SEM (cell line): ENCODE measurements around a stretch of chr12.

DNA sequence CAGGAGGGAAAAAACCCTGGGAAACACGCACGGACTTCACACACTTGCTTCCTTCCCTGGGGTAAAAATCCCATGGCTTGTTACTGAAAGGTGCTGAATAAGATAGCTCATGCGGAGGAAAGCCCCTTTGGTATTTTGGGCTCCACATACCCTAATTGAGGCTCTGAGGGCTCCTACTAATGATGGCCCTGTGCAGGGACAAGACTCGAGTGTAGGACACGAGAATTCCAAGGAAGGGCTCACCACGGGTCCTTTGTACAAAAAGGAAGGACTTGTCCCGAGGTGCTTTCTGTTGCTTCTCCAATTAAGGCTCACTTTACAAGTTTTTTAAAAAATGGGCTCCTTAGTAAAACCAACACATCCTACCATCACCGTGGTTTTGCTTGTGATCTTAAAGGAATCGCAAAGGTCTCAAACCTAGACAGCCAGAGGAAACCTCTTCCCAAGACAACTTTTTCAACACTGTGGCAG is 1.0 kb upstream of the RIMBP2 start:
- PRO-cap: no peak

GRCh38 chr12:130821200-130821948 is 17.7 kb downstream of the STX2 start:
- PRO-cap: no peak

- PRO-cap: no peak
Observed at GRCh38 chr12:130873523-130874314, 1.9 kb downstream of the RAN start.

- PRO-cap: no peak
Observed at GRCh38 chr12:130877011-130877988, 5.4 kb downstream of the RAN start.

DNA sequence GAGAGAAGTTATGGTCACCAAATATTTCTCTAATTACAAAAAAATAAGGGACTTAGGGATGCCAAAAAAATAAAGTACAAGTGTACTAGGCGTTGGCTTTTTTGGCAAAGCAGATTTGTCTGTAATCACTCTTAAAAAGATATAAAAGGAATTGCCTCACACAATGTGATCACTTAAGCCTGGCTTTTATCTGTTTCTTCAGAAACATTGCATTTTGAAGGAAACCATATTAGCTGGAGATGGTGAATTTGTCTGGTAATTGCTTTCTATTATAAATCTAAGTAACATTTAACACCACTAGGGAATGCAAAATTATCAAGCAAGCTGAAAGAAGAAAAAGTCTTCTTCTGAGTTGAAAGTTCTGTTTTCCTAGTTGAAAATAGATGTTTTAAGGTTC is 31.0 kb upstream of the ADGRD1 start:
- PRO-cap: no peak

DNA sequence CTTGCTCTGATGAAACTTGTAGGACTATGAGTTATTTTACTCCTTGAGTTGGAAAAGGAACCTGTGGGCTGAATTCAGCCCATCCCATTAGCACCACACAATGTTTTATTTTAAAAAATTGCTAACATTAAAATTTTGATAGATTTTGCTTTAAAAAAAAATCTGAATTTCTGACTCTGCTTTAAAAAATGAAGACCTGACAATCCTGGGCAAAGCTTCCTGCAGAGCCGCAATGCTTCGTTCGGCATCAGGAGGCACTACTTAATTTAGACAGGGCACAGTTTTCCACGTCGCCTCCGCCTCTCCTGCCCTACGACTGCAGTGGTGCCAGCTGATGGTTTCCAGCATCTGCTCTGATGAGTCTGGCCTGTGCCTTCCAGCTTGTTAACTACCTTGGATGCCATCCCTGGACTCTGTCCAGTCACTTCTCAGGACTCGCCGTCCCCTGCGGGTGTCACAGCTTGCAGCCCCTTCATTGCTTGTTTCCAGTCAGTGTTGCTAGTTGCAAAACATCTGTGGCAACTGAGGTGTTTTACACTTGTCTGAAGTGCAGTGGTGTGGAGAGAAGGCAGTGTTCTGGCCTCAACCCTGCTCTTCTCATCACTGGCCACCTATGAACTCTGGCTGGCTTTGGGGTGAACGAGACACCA is 8.1 kb downstream of the ADGRD1 start:
- PRO-cap: no peak

- PRO-cap: no peak
Observed at GRCh38 chr12:131011088-131011362, 57.3 kb downstream of the ADGRD1 start.

GRCh38 chr12:131068947-131069357 is 115.2 kb downstream of the ADGRD1 start:
- PRO-cap: no peak

DNA sequence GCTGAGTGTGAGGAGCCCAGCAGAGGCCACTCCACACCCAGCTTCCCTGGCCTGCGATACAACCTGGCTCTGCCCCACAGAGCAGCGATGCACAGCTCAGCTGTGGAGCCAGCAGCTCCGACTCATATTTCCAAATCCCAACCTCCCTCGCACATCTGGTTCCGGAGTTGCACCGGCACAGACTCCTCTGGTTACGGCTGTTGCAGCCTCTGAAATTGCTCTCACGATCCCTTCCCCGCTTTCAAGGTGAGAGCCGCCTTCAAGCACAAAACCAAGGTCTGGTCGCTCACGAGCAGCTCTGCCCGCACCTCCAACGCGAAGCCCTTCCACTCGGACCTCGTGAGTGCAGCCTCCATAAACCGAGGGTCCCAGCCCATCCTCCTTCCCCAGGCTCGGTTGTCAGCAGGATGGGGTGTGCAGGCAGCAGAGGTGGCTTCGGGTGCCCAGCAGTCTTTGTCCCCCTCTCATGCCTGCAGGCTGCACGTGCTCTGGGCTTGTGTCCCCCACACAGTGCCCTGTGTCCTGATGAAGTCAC is 184.3 kb downstream of the ADGRD1 start:
- PRO-cap: unidirectional peak, plus-strand start at position 152 of the sequence

- PRO-cap: no peak
Observed at GRCh38 chr12:131645535-131645855, 65.4 kb upstream of the SFSWAP start.

DNA sequence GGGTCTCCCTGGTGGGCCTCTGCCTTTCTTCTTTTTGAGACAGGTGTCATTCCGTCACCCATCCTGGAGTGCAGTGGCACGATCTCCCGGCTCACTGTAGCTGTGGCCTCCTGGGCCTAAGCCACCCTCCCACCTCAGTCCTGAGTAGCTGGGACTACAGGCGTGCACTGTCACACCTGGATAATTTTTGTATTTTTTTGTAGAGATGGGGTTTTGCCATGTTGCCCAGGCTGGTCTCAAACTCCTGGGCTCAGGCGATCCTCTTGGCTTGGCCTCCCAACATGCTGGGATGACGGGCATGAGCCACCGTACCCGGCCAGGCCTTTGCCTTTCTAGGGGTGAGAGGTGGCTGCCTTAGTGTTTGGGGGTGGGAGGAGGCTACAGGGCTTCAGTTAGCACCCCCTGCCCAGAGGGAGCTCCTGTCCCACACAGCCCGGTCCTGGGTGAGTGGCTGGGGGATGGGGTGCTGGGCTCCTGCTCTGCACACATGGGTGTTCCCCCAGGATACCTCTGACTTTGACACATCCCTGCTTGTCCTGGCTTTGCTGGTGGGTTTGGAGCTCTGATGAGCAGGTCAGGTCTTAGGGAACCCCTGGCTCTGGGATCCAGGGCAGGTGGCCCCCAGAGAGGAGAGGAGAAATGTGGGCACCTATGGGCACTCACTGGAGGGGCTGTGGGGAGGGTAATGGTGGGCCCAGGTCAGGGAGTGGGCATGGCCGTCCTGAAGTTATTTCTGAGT is 9.9 kb downstream of the ULK1 start:
- PRO-cap: no peak

GRCh38 chr12:131908266-131908855 is 13.9 kb downstream of the ULK1 start:
- PRO-cap: no peak

- PRO-cap: no peak
Observed at GRCh38 chr12:131910255-131911346, 16.2 kb downstream of the ULK1 start.

GRCh38 chr12:131924523-131924902 is 4.6 kb upstream of the PUS1 start:
- PRO-cap: unidirectional peak, plus-strand start at chr12:131924708

GRCh38 chr12:131928723-131928961 is 434 bp upstream of the PUS1 start:
- PRO-cap: no peak

DNA sequence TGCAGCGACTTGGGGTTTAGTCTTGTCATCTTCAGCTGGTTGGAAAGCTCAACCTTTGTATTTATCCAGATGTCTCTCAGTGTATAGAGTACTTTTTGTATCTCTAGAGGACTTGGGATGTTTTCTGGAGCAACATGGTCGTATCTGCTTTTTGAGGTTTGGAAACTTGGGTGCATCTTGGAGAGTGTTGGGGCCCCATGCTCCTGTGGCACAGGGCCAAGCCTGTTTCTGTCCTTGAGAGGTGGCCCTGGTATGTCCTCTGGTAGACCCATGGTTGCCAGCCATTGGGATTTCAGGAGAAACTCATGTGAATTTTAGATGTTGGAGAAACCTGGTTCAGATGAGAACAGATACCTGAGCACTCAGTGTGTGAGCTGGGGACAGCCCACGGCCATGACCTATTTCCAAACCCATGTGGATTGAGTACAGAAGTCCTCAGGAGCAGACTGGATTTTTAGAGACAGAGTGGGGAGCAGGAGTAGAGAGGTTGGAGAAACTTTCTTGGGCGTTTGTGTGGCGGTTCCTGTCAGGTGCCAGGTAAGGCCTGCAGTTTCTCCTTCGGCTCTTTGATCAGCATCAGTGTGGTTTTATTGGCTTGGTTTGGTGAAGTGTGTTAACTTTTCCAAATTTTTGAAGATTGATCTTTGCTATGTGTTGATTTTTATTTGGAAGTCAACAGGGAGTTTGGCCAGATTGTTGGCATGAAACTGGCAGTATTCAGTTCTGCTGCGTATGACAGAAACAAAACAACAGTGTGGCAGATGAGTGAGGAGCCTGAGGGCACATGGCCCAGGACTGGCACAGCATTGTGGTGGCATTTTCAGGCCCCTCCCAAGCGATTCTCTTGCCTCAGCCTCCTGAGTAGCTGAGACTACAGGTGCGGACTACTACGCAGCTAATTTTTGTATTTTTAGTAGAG is 42.8 kb downstream of the EP400 start:
- PRO-cap: no peak

DNA sequence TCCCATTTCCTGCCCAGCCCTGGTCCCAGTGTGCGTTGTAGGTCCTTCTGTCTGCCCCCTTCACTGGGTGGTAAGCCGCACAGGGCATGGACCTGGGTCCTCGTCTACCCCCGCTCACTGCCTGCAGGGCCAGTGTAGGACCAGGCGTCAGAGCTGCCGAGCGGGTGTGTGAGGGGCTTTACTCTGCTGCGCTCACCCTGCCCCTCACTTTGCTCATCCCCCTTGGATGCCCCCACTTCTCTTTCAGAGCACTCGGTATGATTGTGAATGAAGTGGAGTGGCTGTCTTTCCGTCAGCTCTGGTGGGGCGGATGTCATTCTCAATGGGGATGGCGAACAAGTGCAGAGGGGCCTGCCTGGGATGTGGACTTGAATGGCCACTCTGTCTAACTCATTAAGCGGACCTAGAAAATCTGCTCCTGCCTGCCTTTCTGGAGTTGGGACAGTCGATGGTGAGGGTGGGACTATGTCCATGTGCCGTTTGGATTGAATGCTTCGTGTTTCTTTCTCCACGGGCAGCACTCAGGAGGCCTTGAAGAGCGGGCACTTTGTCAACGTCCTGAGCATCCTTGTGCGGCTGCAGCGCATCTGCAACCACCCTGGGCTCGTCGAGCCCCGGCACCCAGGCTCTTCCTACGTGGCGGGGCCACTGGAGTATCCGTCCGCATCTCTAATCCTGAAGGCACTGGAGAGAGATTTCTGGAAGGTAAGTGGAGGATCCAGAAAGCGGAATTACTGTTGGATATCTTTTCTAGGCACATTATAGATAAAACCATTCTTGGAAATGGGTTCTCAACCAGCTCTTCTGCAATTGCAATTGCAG is 67.5 kb downstream of the EP400 start:
- PRO-cap: no peak

- PRO-cap: no peak
Observed at GRCh38 chr12:132030991-132031509, 81.3 kb downstream of the EP400 start.

DNA sequence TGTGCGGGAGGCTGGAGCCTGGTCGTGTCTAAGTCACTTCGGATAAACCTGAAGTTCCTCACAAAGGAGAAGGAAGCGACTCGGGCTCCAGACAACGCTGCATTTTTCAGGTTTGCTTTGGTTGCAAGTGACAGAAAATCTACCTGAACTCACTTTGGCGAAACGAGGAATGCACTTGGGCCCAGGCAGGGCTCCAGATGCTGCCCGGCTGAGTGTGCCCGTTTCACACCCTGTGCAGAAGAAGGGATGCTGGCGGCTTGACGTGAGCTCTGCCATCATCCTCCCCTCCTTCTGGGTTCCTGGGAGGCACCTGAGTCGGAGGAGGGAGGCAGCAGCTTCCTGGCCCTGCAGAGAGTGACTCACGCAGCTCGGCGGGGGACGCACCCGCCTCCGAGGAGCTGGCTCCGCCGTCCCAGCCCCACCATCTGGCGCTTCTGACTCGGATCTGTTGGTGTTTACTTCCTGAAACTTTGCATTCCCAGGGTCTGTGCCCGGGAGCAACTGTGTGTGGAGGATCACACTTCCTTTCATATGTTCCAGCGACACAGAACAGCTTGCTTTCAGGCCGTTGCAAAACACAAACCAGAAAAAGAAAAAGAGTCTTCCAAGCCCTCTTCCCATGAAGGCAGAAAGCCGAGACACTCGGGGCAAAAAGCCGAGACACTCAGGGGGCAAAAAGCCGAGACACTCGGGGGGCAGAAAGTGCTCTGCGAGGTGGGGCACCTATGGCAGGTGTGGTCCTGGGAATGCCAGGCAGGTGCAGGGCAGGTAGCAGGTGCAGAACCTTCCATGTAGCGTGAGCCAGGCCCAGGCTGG is 27.3 kb upstream of the GALNT9 start:
- PRO-cap: no peak

DNA sequence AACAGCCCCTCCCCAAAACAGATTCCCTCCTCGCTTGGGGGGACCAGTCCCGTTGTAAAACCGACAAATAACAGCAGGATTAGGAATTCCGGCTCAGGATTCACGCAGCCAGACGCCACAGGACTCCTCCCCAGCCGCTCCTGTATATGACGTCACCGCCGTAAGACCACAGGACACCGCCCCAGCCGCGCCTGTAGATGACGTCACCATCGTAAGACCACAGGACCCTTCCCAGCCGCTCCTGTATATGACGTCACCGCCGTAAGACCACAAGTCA is 44.1 kb upstream of the FBRSL1 start:
- PRO-cap: no peak